NT2/D1 (cell line): ENCODE measurements around a stretch of chr5.

GRCh38 chr5:54522140-54522593, 4.6 kb downstream of the SNX18 start:
- RRBS, 2 experiments = no CpG with 5 or more reads among the region's 3 CpGs

DNA sequence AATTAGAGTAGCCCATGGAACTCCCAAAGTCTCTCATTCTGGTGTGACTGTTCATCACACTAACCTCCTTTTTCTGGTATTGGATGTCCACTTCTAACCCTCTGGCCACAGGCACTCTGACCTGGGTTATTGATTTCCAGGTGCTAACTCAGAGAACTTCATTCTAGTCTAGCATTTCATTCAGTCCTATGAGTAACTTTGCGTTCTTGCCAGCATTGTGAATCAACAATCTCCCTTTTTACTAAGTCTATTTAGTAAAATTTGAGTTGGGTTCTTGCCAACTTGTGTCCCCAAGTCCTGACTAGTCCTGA, 103.5 kb downstream of the SNX18 start:
- RRBS, 2 experiments = no CpG with 5 or more reads among the region's 1 CpG

GRCh38 chr5:54735847-54736520, 218.4 kb downstream of the SNX18 start:
- RRBS, 2 experiments = no CpG with 5 or more reads among the region's 6 CpGs

DNA sequence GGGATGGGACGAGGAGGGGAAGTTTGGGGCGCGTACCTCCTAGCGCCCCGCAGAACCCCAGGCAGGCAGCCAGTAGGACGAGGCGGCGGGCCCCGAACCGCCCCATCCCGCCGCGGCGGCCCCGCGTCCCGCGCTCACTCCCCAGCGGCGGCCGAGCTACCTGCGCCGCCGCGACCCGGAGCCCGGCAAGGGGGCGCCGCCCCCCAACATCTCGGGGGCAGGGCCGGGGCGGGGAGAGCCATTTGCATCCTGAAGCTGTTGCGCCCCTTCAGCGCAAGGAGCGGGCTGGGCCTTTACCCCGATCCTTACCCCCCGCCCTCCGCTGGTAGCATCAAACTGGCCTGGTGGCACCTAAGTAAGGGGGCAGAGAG, 101.4 kb downstream of the ESM1 start:
- RRBS, 2 experiments = 14 to 20% methylated on average over 5 of the region's 38 CpGs

DNA sequence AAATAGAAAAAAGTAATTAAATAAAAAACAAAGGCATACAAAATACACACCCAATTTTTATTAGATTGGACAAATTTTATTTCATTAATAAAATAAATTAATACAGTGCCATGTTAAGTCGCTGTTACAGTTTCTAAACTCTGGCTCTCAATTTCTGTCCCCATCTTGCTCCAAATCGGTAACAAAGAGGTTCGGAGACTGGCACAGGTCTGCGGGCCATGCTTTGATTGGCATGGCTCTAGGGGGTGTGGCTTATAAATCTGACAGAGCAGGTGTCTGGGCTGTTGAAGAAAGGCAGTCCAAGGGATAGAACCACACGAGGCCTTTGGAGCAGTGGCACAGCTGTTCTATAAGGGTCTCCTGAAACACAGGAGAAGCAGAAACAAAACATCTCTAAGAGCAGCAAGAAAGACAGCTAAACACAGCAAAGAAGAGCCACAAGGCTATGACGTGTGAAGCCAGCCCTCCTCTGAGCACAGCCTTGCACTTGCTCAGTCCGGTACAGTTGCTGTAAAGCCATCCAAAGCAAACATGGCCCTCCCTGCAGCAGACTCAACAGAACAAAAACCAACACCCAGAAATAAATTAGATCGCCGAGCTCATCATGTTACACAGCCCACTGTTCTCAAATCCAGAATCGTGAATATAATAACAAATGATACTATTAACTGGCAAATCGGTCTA, 2.8 kb upstream of the GZMK start:
- RRBS, 2 experiments = no CpG with 5 or more reads among the region's 11 CpGs

GRCh38 chr5:55061986-55062427, 38.0 kb downstream of the GZMK start:
- RRBS, 2 experiments = no CpG with 5 or more reads among the region's 8 CpGs

DNA sequence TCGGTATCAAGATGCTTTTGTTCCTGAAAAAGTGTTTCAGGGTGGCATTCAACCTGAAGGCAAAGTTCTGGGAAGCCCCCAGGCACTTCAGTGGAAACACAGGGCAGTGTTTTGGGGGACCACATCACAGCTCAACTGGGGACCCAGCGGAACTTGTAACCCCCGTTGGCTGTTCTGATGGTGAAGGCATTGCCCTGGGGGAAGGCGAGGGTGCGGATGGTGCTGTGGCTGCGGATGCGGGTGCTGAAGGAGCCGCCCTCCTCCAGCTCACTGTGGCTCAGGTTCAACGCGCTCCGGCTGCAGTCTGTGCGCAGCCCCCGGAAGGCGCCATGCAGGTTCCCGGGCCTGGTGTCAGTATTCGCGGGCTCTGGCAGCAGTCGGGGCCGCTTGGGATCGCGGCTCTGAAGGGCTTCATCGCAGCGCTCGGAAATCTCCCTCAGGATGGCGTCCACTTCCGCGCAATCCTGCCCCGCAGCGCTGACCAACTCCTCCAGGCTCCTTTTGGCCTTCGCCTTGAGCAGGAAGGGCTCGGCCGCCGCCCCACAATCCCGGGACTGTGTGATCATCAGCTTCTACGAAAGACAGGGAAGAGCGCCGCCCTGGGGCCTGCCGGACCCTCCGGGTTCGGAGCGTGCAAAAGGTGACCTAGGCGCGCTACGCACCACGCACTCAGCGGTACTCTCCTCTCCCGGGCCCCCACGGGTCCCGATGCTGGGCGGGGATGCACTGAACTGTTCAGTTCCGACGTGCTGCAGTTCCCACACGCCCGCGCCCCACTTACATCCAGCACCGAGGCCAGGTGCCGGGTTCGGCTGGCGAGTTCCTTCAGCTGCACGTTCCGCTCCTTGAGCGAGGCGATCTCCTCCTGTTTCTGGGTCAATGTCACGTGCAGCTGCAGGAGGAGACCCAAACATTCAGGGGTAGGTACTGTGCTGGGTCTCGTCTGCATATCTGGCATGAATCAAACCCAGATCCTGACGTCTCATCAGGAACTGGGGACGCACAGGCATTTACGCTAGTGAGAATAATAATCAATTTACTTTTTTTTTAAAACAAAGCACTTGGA, 6.5 kb downstream of the MCIDAS start:
- RRBS, 2 experiments = under 1 to 1% methylated on average over 10 of the region's 68 CpGs

GRCh38 chr5:55429076-55429754, 105.5 kb downstream of the PLPP1 start:
- RRBS, 2 experiments = no CpG with 5 or more reads among the region's 5 CpGs

GRCh38 chr5:55473636-55474101, 61.1 kb downstream of the PLPP1 start:
- RRBS, 2 experiments = no CpG with 5 or more reads among the region's 6 CpGs

- RRBS, 2 experiments = no CpG with 5 or more reads among the region's 3 CpGs
Observed at GRCh38 chr5:55523338-55524089, 11.2 kb downstream of the PLPP1 start.

- RRBS, 2 experiments = no CpG with 5 or more reads among the region's 3 CpGs
Observed at GRCh38 chr5:55533551-55533964, 1.2 kb downstream of the PLPP1 start.

GRCh38 chr5:55538569-55538969, 3.8 kb upstream of the PLPP1 start:
- RRBS, 2 experiments = no CpG with 5 or more reads among the region's 2 CpGs

- RRBS, 2 experiments = 94 to 95% methylated on average over 3 of the region's 12 CpGs
Observed at GRCh38 chr5:55933401-55933800, 61.4 kb downstream of the IL6ST start.

GRCh38 chr5:55939541-55940503, 54.9 kb downstream of the IL6ST start:
- RRBS, 2 experiments = no CpG with 5 or more reads among the region's 6 CpGs

GRCh38 chr5:56003142-56003476, 8.3 kb upstream of the IL6ST start:
- RRBS, 2 experiments = no CpG with 5 or more reads among the region's 2 CpGs

- RRBS, 2 experiments = no CpG with 5 or more reads among the region's 9 CpGs
Observed at GRCh38 chr5:56116452-56117310, 116.4 kb downstream of the ANKRD55 start.

DNA sequence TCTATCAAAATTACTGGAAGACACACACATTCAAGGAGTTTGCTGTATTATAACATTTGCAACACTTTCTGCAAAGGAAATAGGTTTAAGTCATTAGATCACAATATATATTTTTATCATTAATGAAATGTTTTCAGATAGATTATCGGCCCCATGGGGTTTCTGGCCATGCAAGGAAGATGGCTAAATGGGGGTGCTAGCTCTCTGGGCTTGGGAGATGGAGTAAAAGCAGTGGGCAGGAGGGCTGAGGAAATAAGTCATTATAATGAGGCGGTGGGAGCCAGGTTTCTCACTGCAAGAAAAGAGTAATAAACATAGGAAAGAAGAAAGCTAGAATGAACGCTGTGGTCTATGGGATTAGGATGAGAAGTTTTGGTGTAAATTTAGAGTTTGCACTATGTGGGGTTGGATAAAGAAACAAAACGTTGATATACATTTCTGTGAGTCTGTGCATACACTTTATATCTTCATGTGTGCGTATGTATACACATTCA, 39.1 kb upstream of the ANKRD55 start:
- RRBS, 2 experiments = no CpG with 5 or more reads among the region's 5 CpGs

- RRBS, 2 experiments = no CpG with 5 or more reads among the region's 4 CpGs
Observed at GRCh38 chr5:56422077-56422586, 189.0 kb upstream of the ANKRD55 start.

- RRBS, 2 experiments = no CpG with 5 or more reads among the region's 6 CpGs
Observed at GRCh38 chr5:56818927-56819725, 3.8 kb downstream of the MAP3K1 start.